Bronchus fibroblast of lung (primary cell): ENCODE measurements around the gene BMP2K.

- RAMPAGE, long total RNA = no peak
Measured at GRCh38 chr4:76897129-76897586, 786 bp downstream of the SOWAHB start.

- RAMPAGE, long total RNA = no peak
Measured at GRCh38 chr4:76909373-76909574, 11.3 kb upstream of the SOWAHB start.

- RAMPAGE, long total RNA = no peak
Measured at GRCh38 chr4:76983964-76984534, 34.5 kb downstream of the SEPTIN11 start.

GRCh38 chr4:77795031-77795978 lies 23.9 kb downstream of the CNOT6L start:
- RAMPAGE, long total RNA = no peak

GRCh38 chr4:77806468-77807100 lies 12.6 kb downstream of the CNOT6L start:
- RAMPAGE, long total RNA = no peak

DNA sequence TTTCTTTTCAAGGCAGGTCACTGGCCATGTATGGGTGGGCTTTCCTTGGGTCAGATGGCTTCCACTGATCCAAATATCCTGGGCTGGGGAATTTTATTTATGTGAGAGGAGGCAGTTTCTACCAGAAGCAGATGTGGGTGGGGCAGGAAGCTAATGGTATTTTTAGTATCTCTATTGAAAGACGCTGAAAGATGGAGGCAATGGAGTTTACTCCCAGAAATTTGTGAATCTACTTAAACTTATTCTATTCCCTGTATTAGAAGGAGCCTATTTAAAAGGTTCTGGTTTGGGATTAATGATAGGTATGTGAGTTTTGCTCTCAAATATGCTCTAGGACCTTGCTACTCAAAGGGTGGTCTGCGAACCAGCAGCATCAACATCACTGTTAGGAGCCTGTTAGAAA lies 5.4 kb upstream of the MRPL1 start:
- RAMPAGE, long total RNA = no peak

- RAMPAGE, long total RNA = no peak
Measured at GRCh38 chr4:78058406-78059610, 1.7 kb downstream of the FRAS1 start.

GRCh38 chr4:78455071-78455383 lies 96.5 kb upstream of the ANXA3 start:
- RAMPAGE, long total RNA = no peak

- RAMPAGE, long total RNA = no peak
Measured at GRCh38 chr4:78551189-78551508, 421 bp upstream of the ANXA3 start.

GRCh38 chr4:78552421-78552786 lies 834 bp downstream of the ANXA3 start:
- RAMPAGE, long total RNA = no peak

GRCh38 chr4:78633943-78634641 lies 82.5 kb downstream of the ANXA3 start:
- RAMPAGE, long total RNA = no peak

- RAMPAGE, long total RNA = no peak
Measured at GRCh38 chr4:78657844-78658438, 106.4 kb downstream of the ANXA3 start.

DNA sequence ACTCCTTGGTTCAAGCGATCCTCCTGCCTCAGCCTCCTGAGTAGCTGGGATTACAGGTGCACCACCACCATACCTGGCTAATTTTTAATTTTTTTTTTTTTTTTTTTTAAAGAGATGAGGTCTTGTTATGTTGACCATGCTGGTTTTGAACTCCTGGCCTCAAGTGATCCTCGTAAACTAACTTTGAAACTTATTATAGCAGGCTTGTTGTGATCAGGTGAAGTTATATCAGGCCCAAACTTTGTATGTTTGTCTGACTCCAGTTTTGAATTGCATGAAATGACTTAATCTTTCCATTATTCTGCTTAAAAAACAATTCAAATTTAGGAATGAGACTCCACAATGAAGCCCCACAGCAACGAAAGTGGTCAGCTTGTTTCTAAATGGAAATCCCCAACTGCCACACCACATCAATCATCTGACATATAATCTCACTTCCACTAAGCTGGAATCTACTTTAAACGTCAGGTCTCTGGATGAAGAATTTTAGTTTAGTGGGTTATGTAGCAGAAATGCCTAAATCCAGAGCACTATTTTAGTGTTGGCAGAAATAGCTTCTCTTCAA lies 1.9 kb upstream of the BMP2K start:
- RAMPAGE, long total RNA = no peak

DNA sequence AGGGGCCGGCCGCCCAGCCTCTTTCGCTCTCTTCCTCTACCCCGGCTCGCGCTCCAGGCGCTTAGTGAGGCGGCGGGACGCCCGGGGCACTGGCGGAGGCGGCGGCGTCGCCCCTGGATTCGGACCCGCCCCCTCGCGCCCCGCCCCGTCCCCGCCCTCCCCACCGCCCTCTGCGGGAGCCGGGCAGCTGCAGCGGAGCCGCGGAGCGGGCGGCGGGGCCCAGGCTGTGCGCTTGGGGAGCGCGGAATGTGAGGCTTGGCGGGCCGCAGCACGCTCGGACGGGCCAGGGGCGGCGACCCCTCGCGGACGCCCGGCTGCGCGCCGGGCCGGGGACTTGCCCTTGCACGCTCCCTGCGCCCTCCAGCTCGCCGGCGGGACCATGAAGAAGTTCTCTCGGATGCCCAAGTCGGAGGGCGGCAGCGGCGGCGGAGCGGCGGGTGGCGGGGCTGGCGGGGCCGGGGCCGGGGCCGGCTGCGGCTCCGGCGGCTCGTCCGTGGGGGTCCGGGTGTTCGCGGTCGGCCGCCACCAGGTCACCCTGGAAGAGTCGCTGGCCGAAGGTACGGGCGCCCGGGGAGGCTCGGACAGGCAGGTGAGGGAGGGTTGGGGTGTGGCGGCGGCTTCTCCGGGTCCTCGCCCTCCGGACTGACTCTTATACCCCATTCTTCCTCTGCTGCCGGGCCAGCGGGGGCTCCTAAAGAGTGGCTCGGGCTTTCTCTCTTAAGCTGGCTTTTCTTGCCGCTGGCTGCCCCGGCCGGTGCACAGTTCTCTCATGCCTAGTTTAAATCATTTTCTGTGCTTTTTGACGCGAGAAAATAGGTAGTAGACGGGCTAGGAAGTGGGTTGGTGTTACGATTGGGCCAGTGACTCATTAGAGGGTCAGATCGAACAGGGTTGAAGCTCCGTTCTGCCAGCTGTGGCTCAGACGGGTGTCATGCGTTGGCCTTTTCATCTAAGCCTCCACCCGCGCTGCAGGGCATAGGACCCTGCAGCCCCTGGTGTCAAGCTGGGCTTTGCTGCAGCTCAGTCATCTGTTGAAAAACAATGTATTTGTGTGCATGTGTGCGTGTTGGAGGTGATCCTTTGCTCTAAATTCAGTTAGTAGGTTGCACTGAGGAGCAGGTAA lies at the start of gene BMP2K:
BMP2K (plus strand) TSS at position 186 of the 1,123 bp plus-strand sequence.
- RAMPAGE, long total RNA = no peak

- RAMPAGE, long total RNA = no peak
Measured at GRCh38 chr4:78781771-78782662, 5.9 kb downstream of the BMP2K start.

DNA sequence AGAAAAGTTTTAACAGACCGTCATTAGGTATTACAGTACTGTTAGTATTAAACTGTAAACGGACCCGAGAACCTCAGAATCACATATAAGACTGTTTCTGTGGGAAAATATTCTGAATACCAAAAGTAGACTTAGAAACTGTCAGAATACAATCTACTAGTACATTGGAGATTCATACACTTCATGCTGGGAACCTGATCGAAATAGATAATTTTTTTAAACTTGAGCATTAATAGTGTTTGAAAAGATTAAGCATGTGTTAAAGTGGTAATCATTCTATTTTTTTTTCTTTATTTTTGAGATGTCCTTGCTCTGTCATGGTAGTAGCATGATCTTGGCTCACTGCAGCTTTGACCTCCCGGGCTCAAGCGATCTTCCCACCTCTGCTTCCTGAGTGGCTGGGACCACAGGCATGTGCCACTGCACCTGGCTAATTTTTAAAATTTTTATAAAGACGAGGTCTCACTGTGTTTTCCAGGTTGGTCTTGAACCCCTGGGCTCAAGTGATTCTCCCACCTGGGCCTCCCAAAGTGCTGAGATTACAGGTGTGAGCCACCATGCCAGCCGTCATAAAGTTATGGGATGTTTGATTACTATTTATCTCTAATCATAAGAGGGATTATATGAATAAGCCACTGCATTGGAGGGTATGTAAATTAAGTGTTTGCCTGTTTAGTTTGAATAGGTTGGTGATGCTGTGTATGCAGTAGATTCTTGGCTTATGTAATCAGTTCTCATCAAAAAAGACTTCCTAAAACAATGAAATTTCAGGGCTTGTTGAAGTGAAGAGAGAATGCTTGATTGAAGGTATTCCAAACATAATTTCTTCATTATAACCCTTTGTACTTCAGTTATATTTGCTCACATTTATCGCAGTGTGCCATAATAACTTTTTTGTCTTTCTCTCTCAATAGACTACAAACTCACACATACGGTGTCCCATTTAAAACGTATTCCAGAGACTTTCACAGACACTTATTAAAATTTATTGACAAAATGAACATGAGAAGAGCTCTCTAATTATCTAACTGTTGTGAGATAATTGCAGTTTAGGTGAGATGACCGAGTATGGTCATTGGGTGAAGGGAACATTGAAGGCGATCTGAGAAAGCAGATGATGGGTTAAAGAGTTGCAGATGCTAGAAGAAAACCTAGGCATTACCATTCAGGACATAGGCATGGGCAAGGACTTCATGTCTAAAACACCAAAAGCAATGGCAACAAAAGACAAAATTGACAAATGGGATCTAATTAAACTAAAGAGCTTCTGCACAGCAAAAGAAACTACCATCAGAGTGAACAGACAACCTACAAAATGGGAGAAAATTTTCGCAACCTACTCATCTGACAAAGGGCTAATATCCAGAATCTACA lies 18.6 kb downstream of the BMP2K start:
- RAMPAGE, long total RNA = no peak

- RAMPAGE, long total RNA = no peak
Measured at GRCh38 chr4:78801360-78802251, 25.5 kb downstream of the BMP2K start.

DNA sequence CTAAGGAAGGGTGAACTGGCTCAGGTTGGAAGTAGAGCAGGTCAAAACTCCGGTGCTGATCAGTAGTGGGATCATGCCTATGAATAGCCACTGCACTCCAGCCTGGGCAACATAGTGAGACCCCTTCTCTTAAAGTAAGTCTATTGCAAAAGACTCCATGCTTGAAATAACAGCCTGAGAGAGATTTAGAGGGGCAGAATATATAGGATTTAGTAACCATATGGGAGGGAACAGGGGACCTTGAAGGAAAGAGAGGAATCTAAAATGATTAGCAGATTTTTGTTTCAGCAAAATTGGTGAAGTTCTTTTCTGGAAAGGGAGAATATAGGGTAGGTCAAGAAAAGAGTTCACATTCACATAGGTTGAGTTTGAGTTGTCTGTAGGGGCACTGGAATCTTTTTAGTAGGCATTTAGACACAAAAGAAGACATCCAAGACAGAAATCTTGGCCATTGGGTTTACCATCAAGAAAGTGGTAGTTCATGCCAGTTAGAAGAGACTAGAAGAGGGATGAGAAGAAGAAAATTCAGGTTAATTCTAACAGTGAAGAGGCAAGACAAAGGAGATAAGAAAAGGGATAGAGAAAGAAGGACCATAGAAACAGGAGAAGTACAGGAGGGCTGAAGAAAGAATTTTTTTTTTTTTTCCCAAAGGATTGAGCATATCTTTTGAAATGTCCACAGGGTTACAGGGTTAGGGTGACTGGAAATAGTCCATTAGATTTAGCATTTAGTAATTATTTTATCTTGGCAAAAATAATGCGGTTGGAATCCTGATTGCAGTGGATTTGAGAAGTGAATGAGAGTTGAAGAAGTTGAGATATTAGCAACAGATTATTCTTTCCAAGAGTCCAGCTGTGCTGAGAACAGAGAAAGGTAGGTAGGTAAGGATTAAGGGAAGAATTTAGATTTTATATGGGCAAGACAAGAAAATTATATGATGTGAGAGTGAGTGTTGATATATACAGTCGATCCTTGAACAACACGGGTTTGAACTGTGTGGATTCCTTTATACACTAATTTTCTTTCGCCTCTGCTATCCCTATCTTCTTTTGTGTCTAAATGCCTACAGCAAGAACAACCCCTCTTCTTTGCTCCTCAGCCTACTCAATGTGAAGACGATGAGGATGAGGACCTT lies 39.8 kb downstream of the PAQR3 start:
- RAMPAGE, long total RNA = no peak

DNA sequence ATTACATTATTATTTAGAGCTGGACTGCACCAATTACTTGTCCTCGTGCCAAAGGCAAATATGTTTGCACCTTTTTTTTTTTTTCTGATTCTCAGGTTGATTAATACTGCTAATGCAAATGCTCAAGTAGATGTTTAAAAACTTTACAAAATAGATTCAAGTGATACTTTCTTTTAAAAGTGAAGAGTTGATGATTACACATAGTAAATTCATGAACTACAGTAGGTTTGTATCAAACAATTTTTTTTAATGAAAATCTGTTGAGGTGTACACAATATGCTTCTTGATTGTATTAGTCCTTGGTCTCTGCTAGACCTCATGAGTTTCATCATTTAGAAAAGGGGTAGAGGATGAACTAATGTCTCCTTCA lies 25.4 kb downstream of the PAQR3 start:
- RAMPAGE, long total RNA = no peak

DNA sequence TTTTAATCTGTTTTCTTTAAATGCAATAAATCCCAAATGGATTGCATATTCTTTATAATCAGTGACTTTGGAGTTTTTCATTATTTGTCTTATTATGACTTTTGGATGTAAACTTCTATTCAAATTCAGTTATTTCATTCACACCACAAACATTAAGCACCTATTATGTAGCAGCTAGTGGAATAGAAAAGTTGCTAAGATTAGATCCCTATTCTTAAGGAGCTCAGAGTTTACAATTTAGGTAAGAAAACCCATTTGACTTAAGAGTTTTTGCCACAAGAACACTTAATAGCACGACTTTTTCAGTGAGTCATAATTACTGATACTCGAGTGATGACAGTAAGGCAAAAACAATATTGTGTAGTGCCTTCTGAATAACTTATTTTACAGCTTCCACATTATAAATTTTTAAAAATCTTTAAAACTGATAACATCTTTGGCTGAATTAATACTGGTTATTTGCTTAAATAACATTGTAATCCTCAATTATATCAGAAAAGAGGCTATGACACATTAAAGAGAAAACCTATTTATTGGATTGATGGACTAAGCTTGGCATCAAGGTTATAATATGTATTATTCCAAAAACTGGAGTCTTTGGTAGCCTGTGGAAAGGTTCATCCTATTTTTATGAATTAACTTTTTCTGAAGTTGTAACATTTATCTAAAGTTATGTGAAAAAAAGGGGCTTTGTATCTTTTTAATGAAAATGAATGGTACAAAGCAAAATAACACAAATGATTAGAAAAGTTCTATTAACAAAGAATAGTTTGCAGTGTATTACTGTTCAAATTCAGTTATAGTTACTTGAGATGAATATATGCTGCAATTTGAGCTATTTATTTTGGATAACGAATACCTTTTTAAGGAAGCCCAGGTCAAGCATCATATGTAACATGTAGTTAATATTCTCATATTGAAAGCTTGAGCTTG lies 22.7 kb downstream of the PAQR3 start:
- RAMPAGE, long total RNA = no peak